Endometrial microvascular endothelial cells (primary cell): Measurements from ENCODE around the gene CARM1.

DNA sequence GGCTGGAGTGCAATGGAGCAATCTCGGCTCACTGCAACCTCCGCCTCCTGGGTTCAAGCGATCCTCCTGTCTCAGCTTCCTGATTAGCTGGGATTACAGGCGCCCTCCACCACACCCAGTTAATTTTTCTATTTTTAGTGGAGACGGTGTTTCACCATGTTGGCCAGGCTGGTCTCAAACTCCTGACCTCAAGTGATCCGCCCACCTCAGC, 1.7 kb upstream of the ILF3 start:
- RAMPAGE, long total RNA = no peak

GRCh38 chr19:10686674-10687241, 14.5 kb upstream of the QTRT1 start:
- RAMPAGE, long total RNA = no peak

DNA sequence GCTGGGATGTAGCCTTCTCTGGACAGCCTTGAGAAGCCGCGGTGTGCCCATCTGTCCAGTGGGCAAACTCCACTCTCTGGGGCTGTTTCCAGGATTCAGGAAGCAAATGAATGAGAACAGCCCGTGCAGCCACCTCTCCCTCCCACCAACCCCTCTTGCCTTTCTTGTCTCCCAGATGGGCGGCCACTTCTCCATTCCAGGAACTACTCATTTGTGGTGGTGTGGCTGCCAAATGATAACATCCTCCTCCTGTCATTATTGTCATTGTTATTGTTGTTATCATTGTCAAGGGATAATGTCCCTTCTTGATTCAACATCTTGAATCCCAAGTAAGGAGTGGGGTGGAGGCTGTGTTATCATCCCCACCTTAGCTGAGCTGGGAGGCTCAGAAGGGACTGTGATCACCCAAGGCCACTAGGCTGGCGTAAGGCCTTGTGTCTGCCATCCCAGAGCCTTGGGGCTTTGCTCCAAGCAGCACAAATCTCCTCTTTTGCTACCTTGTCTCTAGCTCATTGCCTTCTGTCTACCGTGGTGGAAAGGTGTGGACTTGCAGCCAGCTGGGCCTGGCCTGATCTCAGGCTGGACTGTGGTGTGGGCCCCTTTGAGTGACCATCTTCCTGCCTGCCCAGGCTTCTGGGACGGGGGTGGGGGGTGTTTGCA, 1.7 kb downstream of the DNM2 start:
- RAMPAGE, long total RNA = no peak

DNA sequence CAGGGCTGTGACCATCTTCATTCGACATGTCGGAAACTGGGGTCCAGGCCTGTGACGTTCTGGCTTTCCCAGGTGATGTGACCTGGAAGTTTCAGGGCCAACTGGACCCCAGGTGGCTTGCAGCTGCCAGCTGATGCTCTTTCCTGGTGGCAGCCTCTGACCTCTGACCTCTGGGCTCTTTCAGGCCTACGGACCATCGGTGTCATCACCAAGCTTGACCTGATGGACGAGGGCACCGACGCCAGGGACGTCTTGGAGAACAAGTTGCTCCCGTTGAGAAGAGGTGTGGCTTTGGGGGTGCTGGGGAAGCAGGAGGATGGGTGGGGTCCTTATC, 59.0 kb downstream of the DNM2 start:
- RAMPAGE, long total RNA = no peak

DNA sequence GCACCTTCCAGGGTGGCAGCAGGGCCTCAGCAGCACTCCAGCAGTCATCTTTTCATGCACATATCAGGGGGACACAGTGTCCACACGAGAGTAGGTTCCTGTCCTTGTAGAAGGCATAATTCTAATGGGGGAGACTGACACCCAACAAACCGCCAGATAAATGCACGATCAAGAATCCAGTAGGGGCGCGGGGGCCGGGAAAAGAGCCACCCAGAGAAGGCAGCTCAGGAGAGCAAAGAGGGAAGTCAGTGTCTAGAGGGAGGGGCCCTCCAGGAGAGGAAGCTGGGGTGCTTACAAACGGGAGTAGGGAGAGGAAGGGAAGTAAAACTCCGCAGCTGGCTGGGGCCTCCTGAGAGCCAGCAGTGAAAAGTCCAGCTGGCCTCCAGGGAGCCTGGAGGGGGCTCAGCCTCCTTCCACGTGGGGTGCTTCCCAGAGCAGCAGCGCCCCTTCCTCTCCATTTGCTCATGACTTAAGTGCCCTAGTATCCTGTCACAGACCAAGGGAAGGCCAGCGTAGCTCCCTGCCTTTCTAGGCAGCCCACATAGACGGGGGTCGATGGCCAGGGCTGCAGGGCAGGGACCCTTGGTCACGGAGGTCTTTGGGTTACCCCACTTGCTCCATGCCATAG, 51.8 kb downstream of the TMED1 start:
- RAMPAGE, long total RNA = no peak

DNA sequence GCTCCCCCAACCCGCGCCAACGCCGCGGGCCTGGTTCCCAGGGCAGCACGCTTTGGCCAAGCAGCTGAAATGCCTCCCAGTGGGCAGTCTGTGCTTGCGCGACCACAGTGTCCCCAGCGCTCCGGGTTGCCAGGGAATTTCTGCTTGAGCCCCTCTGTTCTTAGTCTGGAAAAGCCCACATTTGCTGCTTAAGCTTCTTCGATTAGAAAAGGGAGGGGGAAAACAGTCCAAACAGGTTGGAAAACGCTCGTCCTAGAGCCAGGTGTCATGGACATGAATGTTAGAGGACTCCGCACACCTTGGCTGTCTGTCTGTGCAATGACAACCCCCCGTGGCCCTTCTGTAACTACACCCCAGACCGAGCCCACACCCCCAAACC, 39.2 kb downstream of the TMED1 start:
- RAMPAGE, long total RNA = no peak

DNA sequence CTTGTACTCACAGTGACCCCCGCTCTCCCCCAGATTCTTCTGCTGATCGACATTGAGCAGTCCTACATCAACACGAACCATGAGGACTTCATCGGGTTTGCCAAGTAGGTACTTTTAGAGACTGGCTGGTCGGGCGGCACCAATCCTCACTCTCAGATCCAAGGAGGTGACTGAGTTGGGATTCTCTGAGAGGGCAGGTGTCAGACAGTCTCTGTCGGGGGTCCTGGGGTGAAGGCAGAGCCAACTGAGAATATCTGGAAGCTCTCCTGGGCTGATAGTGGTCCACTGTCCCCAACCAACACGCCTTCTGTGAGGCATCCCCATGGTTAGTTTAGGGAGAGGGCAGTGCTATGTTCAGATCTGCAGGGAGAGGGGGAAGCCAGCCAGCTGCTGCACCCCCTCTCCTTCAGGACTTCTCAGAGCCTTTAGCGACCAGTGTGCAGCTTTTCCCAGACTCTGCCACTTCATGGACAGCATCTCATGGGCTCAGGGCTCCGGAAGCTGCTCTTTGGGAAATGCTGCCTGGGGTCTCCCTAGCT, 33.7 kb downstream of the TMED1 start:
- RAMPAGE, long total RNA = no peak

- RAMPAGE, long total RNA = no peak
Measured at GRCh38 chr19:10871284-10872212, at the start of gene CARM1. CARM1 (plus strand) TSS chr19:10871553.

- RAMPAGE, long total RNA = no peak
Measured at GRCh38 chr19:10872266-10872862, 1.0 kb downstream of the CARM1 start.

GRCh38 chr19:10888280-10888945, 17.1 kb downstream of the CARM1 start:
- RAMPAGE, long total RNA = no peak

GRCh38 chr19:10900220-10900651, 28.2 kb downstream of the YIPF2 start:
- RAMPAGE, long total RNA = no peak

GRCh38 chr19:10907925-10908536, 20.4 kb downstream of the YIPF2 start:
- RAMPAGE, long total RNA = no peak

- RAMPAGE, long total RNA = no peak
Measured at GRCh38 chr19:10918521-10919294, 9.7 kb downstream of the YIPF2 start.

GRCh38 chr19:10976143-10976416, 15.2 kb downstream of the SMARCA4 start:
- RAMPAGE, long total RNA = no peak

GRCh38 chr19:11040933-11041467, 48.3 kb upstream of the LDLR start:
- RAMPAGE, long total RNA = no peak

DNA sequence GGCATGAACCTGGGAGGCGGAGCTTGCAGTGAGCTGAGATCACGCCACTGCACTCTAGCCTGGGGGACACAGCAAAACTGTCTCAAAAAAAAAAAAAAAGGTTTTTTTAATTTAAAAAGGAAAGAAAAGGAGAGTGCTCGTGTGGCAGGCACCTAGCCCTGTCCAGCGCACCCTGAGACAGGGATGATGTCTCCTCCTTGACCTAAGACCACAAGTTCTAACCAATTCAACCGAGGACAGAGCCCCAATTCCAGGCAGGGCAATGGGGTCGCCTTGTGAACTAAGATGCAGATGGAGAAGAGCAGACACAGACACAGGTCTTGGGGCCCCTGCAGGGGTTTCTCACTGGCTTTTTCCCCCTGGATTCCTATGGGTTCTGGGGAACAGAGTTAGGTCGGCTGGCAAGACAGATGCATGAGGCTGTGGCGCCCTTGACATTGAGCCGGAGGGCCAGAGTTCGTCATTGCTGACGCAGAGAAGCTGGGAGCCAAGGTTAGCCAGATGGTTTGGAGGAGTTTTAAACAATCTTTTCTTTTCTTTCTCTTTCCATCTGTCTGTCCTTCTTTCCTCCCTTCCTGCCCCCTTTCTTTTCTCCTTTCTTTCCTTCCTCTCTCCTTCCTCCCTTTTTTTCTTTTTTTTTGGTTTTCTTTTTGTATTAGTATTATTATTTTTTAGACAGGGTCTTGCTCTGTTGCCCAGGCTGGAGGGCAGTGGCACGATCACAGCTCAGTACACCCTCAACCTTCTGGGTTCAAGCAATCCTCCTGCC, 13.4 kb upstream of the LDLR start:
- RAMPAGE, long total RNA = no peak

GRCh38 chr19:11215579-11215994, 18.2 kb upstream of the KANK2 start:
- RAMPAGE, long total RNA = no peak

DNA sequence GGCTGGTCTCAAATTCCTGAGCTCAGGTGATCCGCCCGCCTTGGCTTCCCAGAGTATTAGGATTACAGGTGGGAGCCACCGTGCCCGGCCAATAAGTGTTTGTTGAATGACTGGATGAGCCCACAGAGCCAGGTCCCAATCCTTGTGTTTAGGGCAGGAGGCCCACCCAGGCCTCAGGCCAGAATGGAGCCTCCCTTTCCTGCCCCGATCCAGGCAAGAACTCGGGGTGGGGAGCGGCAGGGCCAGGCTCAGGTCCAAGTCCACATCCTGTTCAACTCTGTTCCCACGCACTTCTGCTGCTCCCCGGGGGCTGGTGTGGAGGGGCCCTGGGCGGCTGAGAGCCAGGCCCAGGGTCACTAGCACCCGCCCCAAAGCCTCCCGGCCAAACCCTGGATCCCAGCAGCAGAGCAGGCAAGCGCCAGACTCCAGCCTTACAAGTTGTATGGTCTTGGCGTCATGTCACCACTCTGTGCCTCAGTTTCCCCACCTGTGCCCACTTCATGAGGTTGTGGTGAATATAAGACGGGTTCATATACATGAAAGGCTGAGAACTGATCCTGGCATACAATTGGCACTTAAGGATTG, 8.0 kb downstream of the ANGPTL8 start:
- RAMPAGE, long total RNA = no peak

- RAMPAGE, long total RNA = no peak
Measured at GRCh38 chr19:11387277-11387714, 3.2 kb upstream of the EPOR start.

GRCh38 chr19:11422024-11423140, 3.3 kb upstream of the RGL3 start:
- RAMPAGE, long total RNA = no peak